ENCODE results near the gene RECK.

DNA sequence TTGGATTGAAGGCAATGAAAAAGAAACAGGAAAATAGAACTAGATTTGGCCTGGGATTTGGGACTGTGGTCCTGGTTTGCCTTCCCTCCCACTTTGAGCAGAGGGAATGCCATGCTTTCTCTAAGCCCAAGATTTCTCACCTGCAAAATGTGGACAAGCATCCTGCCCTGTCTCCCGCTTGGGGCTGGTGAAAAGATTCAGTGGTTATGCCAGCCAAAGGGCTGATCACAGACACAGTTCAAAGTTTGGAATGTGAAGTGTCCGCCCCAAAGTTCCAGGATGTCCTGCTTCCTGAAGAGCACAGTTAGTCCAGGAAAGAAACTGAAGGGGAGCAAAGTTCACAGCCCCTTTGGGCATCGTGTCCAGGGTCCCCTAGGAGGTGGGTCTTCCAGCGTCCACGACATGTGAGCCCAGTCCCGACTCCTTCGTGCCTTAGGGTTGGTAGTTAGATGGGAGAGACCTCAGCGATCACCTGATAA is 19.9 kb downstream of the SPAAR start:
- PRO-cap, result no peak
- RRBS, result no CpG with 5 or more reads among the region's 8 CpGs

- PRO-cap, result bidirectional peak, plus-strand start at chr9:36036913, minus-strand start at chr9:36036662; bidirectional peak, plus-strand start at chr9:36037521, minus-strand start at chr9:36037367
- RRBS, result 2% methylated on average over 17 of the region's 90 CpGs
These were observed at the start of gene RECK for GRCh38 chr9:36036485-36037657. Gene RECK, plus strand, starts transcription at chr9:36036913.

DNA sequence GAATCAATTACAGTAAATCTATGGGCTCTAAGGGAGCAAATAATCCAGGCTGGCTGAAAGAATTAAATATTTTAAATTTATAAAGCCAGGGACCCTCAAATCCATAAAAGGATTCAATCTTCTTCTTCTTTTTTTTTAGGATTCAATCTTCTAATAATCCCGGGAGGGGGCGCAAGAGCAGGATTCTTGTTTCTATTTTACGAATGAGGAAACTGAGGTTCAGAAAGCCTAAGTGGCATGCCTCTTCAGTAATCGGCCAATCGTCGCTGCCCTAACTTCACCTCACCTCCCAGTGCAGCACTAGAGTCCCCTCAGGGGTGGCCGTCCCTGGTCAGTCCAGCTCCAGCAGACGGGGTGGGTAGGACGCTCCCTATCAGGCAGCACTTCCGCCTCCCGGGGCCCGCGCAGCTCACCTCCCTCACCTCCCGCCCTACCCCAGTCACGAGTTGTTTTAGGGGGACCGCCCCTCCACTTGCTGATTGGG is 333 bp upstream of the CLTA start:
- PRO-cap, result bidirectional peak, plus-strand start at position 222 of the sequence, minus-strand start at position 119 of the sequence; bidirectional peak, plus-strand start outside the sequence, minus-strand start at position 411 of the sequence
- RRBS, result no CpG with 5 or more reads among the region's 16 CpGs

DNA sequence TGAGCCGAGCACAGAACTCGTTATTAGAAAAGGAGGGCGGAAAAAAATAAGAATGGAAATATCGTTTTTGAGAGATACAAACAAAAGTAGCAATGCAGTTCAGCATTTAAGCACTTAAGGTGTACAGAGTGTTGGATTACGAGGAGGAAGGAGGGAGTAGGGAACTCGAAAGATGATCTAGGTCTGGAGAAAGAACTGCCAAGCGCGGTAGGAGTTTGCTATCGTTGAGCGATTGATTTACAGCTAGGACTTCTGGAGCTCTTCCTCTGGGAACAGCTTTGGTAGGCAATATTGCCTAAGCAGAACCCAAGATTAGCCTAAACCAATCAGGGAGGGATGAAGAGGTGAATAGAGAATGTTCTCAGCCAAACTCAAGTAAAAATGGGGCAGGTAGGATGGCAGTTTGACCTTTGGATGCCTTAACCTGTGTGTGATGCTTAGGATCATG is 945 bp downstream of the CLTA start:
- PRO-cap, result no peak
- RRBS, result no CpG with 5 or more reads among the region's 10 CpGs

DNA sequence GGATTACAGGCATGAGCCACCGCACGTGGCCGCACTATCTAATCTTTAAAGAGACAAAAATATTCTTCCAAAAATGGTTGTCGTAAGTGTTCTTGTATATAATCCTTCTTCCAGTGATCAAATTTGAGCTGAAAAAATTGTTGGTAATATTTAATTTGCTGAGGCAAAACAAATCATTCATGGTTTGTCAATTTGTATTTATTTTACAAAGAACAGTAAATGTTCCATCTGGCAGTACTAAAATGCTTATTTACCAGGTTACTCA is 6.1 kb downstream of the GNE start:
- PRO-cap, result no peak
- RRBS, result no CpG with 5 or more reads among the region's 4 CpGs

DNA sequence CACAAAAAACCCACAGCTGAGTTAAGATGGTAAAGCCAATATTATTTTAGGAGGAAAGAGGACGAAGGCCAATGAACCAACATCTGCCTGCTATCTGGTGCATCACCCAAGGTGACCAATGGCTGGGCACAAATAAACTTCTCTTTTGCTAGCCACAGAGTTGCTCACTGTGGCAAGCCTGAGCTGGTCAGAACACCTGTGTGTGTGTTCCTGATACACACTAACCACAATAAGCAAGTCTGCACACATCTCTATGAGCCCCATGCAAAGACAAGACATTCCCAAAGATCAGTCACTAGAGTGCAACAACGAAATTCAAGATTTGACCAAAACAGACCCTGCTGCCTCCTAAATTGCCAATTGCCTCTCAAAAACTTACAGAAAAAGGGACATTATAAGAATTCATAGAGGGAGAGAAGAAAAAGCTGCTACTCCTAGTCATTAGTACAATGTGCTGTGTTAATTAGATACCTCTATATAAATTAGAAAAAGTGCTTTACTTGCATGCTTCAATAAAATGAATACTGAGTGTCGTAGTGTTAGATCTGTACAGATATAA is 63.0 kb downstream of the RNF38 start:
- PRO-cap, result no peak
- RRBS, result no CpG with 5 or more reads among the region's 3 CpGs

DNA sequence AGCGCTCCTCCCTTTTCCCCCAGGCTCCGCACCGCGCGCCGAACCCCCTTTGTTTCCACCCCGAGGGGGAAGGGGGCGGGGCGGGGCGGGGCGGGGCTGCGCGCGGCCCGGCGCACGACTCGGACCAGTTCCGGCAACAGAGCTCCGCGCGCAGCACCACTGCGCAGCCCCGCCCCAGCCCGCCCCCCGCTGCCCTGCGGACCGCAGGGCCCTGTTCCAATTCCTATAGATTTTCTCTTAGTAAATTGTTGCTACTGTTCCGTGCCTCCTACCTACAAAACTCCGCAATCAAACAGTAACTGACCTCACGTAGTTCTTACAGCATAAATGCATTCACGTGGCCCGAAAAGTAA is 1.0 kb upstream of the RNF38 start:
- PRO-cap, result no peak
- RRBS, result no CpG with 5 or more reads among the region's 33 CpGs

DNA sequence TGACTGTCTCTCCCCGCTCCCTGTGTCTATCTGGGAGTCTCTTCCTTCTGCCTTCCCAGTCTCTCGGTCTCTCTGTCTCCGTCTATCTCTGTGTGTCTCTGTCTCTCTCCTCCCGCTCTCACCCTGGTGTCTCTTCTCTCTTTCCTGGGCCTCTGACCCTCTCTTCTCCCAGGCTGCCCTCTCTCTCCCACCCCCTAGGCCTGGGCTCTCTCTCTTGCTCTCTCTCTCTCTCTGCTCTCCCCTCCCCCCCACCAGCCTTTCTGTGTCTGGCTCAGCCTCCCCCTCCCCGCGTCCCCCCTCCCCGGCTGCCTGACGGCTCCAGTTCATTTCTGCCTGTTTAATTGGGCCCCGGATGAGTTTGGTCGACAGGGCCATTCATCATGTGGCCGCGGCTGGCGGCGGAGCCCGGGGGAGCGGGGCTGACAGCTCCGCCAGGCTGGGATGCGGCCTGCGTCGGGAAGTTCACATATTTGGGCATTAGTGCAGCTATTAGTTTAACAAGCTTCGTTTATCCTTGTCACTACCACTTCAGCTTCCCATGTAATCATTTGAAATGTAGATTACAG is 215.2 kb downstream of the PAX5 start:
- PRO-cap, result no peak
- RRBS, result 79% methylated on average over 7 of the region's 21 CpGs

GRCh38 chr9:36850957-36851156 is 183.2 kb downstream of the PAX5 start:
- PRO-cap, result no peak
- RRBS, result no CpG with 5 or more reads among the region's 4 CpGs

DNA sequence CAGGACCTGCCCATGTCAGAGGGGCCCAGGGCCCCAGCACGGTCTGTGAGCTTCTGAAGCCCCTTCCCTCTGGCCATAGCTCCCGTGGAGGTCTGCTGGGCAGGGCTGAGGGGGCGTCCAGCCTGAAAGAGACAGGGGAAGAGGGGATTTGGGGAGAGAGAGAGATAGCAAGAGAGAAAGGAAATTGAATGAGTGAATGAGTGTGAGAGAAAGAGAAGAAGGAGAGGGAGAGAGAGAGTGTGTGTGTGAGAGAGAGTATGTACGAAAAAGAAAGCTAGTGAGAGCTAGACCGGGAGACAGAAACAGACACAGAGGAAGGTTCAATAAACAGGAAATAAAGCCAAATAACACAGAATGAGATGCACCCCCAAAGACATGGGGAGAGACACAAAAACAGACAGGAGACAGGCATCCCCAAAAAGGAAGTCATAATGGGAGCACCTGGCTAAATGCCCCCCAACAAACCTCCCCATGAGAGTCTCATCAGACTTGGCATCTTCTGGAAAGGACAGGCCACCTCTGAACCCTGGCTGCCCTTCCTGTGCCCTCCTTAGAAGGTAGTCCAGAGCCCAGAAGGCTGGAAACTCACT is 37.3 kb downstream of the PAX5 start:
- PRO-cap, result no peak
- RRBS, result no CpG with 5 or more reads among the region's 5 CpGs

- PRO-cap, result no peak
- RRBS, result no CpG with 5 or more reads among the region's 3 CpGs
These were observed 2.2 kb downstream of the PAX5 start for GRCh38 chr9:37031998-37032197.

DNA sequence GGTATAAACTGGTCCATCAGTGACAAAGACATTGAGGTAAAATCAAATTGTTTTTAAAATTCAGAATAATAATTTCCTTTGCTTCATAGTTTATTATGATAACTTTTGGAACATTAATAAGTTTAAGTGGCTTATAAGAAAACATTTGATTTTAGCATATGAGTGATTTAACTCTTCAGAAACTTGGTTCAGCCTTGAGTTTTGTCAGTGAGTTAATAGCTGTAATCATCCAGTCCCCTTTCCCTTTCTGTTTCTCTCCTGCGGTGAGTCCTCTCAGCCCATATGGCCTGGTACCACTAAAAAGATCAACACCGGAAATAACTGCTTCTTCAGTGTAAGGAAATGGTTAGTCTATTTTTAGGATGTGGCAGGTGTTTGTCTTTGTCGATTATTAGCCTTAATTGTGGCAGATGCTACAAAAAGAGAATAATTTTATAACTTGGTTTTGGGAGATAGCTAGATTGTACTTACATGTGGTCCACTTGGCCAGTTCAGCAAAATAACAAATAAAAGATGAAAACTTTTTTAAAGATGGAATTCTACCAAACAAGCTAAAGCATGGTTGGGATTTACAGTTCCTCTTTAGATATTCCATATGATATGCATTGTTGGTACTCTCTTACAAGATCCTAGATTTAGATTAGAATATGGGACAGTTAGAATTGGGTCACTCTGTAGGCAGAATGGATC is 120.2 kb upstream of the GRHPR start:
- PRO-cap, result no peak
- RRBS, result no CpG with 5 or more reads among the region's 3 CpGs

DNA sequence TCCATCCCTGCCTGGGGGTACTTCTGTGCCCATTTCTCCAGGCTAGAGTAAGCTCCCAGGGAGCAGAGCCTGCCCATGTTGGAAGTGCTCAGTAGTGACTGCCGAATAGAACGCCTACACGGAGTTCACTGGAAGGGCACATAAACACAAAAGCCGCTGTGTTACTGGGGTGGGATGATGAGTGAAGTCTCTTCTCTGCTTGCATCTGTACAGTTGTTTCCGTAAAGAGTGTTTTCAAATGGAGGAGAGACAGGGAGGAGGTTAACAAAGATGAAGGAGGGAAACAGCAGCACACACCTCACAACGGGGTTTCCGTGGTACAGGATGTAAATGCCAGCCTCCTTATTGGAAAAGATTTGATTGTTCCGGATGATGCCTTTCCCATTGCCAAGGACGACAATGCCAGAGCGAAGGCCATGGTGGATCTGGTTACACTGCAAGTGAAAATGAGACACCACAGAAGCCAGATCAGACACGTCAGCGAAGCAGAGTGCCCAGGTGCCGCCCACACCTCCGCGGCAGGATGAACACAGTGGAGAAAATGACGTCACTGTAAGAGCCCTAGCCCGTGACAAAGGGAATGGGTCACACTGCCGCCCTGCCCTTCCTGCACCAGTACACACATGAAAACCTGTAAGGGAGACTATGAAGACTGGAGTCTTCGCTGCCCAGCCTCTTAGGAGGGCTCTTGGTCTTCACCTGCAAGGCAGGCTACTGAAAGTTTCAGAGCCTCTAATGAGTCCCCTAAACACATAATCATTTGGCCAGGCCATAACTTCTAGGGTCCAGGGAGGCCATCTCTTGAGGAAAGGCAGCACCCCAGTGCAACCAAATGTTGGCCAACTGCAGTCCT is 43.3 kb downstream of the POLR1E start:
- PRO-cap, result bidirectional peak, plus-strand start at position 590 of the sequence, minus-strand start at position 448 of the sequence
- RRBS, result no CpG with 5 or more reads among the region's 19 CpGs

GRCh38 chr9:37752787-37753034 is 894 bp upstream of the TRMT10B start:
- PRO-cap, result no peak
- RRBS, result no CpG with 5 or more reads among the region's 6 CpGs

DNA sequence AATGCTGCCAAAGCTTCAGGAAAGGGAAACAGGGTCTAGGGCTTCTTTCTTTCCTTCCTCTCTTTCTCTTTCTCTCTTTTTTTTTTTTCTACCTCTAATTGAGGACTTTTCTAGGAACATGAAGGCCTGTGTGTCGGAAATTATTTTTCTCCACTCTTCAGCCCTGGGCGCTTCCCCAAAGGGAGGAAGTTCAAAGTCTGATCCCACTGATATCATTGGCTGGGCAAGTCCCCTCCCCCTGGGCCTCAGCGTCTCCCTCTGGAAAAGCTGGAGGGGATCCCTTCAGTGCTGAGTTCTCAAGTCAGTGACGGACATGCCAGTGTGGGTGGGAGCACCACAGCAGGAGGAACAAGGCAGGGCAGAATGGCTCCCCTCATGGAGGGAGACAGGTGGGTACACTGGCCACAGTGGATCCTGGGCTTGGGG is 24.0 kb upstream of the SLC25A51 start:
- PRO-cap, result no peak
- RRBS, result no CpG with 5 or more reads among the region's 4 CpGs

DNA sequence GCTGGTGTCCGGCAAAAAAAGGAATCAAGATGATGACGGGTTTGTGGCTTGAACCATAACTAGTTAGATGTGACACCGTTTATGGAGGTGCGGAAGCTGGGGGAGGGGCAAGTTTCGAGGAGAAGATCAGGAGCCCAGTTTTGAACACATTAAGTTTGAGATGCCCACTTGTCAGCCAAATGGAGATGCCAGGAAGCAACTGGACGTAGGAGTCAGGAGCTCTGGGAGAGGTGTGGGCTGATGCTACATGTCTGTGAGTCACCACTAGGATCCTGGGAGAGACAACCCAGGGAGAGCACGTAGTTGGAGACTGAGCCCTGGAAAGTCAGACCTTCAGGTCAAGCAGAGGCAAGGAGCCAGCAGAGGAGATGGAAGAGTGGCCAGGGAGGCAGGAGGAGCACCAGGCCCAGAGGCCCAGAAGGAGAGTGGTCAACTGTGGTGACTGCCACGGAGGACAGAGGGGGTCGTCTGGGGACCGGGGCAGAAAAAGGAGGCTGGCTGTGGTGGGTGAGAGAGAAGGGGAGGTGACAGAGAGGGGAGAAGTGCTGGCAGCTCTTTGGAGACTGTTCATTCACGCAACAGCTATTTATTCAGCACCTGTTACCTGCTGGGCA is 48.9 kb upstream of the SLC25A51 start:
- PRO-cap, result no peak
- RRBS, result no CpG with 5 or more reads among the region's 11 CpGs

- PRO-cap, result bidirectional peak, plus-strand start at chr9:37995159, minus-strand start at chr9:37994989; bidirectional peak, plus-strand start at chr9:37995208, minus-strand start at chr9:37995203
- RRBS, result no CpG with 5 or more reads among the region's 17 CpGs
These were observed 74.2 kb downstream of the SHB start for GRCh38 chr9:37994682-37995447.

- PRO-cap, result no peak
- RRBS, result no CpG with 5 or more reads among the region's 9 CpGs
These were observed 52.4 kb downstream of the SHB start for GRCh38 chr9:38016491-38017085.

DNA sequence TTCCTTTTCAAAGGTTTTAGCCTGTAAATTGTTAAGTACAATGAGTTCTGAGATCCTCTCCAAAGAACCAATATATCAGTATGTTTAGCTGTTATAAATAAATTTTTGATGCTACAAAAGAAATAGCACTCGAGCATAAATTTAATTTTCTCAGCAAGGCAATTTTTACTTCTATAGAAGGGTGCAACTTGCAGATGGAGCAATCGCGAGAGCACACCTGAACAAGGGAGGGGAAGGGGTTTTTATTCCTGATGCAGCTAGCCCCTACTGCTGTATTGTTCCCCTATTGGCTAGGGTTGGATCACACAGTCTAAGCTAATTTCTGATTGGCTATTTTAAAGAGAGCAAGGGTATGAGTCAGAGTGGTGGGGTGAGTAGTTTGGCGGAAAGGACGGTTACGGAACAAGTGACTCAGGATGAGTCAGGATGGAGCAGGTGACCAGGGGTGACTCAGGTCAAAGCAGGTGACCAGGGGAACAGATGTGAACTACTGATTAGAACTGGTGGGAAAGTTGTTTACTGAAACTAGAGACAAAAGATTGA is 101.7 kb upstream of the SHB start:
- PRO-cap, result no peak
- RRBS, result no CpG with 5 or more reads among the region's 6 CpGs

DNA sequence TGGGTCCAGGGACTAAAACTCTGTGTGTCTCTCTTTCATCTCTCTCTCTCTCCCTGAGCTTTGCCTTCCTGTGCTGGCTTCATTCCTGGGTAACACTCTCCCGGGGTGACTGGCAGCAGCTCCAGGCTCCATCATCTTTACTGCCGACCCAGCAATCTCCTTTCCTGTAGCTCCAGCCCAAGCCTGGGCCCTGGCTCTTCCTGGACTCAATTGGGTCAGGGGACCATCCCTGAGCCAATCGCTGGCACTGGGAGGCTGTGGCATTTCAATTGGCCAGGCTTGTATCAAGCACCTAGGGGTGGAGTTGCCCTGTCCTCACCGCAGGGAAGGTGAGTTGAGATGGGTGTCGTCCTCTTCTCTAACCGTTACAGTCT is 31.9 kb downstream of the FAM240B start:
- PRO-cap, result unidirectional peak, minus-strand start at position 192 of the sequence
- RRBS, result no CpG with 5 or more reads among the region's 6 CpGs

All from MCF 10A (cell line).